Fibroblast of villous mesenchyme (primary cell): ENCODE results near the genes KATNA1 and ULBP3.

- CAGE, long polyA plus RNA = no peak
Observed at GRCh38 chr6:148985036-148986039, 238.5 kb downstream of the UST start.

GRCh38 chr6:149032348-149033001 lies 285.0 kb upstream of the TAB2 start:
- CAGE, long polyA plus RNA = no peak

DNA sequence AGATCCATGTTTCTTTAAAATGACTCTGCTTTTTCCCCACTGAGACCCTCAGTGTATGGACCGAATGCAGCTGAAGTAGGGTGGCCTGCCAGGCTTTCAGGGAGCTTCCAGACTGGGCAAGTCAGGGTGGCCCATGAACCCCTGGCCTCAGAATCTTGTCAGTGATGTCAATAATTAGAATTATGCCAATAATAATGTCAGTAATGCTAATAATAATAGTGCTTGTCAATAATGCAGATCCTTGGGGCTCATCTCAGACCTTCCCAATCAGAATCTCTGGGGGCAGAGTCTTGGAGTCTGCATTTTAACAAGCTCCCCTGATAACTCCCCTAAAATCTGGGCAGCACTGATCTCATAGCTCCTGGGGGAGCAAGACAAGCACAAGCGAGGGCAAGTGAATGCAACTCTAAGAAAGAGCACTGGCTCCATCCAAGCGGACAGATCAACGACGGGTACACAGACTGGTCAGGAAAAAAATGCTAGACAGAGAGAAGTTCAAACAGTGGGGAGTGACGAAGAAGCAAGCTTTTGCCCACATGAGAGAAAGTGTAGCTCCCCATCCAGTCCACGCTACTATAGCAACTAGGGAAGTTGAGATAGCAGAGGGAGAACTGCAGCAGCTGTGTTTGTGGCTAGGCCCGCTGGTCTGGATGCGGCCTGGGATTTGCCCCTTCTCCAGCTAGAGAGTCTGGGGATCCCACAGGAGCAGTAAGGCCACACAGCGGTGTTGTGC lies 59.9 kb upstream of the TAB2 start:
- CAGE, long polyA plus RNA = no peak

DNA sequence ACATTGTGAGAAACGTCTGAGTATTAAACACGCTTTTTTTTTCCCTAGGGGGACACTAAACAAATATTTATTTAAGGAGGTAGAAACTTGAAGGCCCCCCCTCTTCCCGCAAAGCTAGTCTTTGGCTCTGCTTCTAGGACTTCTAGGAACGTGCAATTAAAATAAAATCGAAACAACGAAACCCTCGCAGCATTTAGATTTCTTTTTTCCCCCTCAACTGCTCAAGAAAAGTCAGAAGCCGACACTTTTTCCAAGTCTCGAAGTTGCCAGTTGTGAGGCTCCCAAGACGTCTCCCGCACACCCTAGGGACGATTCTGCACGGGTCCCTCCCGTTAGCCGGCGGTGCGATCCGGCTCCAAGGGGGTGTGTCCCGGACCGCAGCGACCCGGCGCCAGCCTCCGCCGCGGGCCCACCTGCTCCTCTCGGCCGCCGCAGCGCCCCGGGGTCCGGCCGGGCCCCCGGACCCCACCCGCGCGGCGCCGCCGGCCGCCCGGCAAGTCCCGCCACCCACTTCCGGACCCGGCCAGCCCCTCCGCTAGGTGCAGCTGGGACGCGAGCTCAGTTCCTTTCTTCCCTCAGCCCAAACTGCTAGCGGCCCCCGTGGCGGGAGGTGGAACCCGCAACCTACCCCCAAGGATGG lies 796 bp upstream of the TAB2 start:
- CAGE, long polyA plus RNA = no peak

DNA sequence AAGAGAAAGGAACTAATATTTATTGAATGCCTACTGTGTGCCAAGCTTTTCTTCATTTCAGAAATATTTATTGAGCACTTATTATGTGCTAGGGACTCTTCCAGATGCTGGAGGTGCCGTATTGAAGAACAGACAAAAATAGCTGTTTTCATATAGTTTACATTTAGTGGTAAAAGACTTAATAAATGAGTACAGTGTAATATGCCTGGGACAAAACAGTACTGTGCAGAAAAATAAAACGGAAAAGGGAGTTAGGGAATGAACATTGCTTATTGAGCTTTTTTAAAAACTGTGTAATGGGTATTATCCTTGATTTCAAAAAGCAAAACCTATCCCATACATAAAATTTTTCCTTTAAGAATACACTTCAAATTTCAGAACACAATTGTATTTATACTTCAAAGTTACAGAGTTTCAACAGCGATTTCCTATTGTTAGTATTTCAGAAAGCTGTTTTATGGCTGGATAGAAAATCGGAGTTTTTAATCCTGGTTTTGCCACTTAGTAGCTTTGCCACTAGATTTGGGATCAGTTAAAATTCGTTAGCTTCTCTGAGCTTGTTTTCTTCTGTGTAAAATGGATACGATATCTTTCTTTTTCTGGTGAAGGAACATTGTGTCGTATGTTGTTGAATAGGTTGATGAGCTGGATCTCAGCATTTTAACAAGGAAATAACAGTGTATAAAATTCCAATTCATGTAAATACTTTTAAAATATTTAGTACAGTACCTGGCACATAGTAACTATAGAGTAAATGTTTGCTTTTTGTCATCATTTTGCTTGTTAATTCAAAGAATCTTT lies 4.7 kb downstream of the TAB2 start:
- CAGE, long polyA plus RNA = no peak

GRCh38 chr6:149379184-149379554 lies 20.9 kb upstream of the SUMO4 start:
- CAGE, long polyA plus RNA = no peak

DNA sequence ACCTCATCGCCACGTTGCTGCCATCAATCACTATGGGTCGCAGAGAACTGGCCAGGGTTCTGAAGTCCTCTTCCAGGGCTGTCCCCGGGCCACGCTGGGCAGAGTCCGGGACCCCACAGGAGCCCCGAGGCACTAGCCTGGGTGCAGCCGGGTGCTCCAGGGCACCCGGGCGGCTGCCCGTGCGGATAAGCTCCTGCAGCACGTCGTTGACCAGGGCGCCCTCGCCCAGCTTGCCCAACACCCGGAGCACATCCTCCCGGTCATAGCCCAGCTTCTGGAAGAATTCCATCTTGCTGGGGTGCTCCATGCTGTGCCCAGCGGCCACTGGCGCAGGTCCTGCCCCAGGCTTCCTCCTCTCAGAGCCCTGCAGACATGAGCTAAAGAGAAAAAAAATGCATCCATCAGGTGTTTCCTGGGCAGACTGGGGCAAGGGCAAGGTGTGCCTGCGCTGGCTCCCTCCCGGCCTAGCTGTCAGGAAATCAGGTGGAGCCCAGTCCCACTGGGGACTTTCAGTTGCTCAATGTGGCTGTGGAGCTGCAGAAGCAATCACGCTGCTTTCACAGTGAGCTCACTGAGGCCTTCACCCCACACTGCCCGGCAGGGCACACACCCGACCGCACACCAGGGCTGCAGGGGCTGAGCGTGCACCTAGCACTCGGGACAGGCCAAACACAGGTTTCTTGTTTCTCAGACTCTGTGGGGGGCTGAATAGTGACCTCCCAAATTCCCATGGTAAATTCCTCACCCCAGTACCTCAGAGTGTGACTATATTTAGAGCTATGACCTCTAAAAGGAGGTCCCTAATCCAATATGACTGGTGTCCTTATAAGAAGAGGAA lies 10.4 kb downstream of the ZC3H12D start:
- CAGE, long polyA plus RNA = no peak

- CAGE, long polyA plus RNA = no peak
Observed at GRCh38 chr6:149647942-149649059, at the start of gene KATNA1. Gene KATNA1 (minus strand): TSS chr6:149648714.

DNA sequence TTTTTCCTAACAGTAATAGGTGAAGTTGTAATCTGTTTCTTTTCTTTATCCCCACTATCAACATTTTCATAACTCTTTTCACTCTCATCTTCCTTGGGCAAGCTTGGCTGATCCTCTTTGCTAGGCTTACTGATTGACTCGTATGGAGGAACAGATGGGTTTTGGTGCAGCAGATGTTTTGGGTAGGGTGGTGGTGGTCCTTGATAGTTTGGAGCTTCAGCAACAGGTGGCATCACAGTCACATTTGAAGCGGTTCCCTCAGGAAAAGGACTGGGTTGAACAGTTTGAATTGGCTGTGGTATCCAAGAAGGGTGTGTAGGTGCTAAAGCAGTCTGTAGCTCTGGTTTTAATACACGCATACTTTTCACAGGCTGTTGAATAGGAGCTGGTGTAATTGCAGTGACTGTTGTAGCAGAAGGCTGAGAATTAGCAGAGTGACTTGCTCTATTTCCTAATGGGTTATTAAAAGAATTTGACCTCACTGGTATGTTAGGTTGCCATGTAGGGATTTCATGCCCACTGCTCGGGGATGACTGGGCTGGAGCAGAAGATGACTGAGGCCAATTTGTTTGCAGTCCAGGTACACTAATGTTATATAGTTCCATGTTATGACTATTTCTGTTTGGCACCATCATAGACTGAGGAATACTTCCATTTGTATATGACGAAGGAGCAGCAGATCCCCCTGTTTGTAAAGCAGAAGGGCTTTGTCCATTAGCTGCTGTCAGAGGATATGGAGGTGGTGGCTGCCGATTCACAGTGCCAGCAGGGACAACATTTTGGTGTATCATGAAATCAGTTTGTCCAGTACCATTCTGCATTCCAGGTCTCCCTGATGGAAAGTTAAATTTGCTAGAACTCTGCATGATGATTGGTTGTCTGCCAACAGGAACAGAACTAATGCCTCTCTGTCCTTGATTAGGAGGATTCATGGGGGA lies 34.4 kb downstream of the LATS1 start:
- CAGE, long polyA plus RNA = no peak

DNA sequence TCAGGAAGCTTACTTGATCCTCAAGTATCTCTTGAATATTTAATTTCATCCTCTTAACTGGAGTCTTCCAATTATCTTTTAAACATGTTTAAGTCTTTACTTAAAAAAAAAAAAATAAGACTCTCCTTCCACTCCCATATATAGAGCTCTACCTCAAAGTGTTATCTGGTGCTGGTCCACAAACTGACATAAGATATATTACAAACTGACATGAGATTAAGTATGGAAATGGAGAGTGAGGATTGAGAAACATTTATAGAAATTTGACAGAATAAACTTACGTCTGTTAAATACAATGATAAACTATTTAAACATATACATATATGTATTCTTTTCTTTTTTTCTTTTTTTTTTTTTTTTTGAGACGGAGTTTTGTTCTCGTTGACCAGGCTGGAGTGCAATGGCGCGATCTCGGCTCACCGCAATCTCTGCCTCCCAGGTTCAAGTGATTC lies 28.0 kb downstream of the LATS1 start:
- CAGE, long polyA plus RNA = no peak

- CAGE, long polyA plus RNA = no peak
Observed at GRCh38 chr6:149728062-149729152, 10.5 kb upstream of the LATS1 start.

GRCh38 chr6:149897284-149897923 lies 509 bp downstream of the RAET1E start:
- CAGE, long polyA plus RNA = no peak

- CAGE, long polyA plus RNA = no peak
Observed at GRCh38 chr6:149938435-149939175, 3.2 kb upstream of the ULBP2 start.

DNA sequence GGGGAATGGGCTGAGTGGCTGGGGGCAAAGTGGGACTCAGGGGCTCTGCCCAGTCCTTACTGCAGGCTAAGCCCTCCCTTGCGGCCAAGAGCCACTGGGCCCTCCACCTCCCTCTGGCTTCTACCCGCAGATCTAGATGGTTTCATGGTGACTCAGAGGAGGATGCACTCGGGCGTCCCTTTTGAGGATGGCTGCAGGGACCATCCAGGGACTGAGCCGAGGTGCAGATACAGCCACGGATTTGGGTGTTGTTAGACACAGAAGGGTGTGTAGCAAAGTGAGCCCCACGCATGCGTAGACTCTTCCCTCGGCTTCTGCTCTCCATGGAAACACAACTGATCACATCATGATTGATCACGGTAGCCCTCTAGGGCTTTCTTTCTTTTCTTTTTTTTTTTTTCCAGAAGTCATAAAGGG lies 661 bp upstream of the ULBP1 start:
- CAGE, long polyA plus RNA = no peak

DNA sequence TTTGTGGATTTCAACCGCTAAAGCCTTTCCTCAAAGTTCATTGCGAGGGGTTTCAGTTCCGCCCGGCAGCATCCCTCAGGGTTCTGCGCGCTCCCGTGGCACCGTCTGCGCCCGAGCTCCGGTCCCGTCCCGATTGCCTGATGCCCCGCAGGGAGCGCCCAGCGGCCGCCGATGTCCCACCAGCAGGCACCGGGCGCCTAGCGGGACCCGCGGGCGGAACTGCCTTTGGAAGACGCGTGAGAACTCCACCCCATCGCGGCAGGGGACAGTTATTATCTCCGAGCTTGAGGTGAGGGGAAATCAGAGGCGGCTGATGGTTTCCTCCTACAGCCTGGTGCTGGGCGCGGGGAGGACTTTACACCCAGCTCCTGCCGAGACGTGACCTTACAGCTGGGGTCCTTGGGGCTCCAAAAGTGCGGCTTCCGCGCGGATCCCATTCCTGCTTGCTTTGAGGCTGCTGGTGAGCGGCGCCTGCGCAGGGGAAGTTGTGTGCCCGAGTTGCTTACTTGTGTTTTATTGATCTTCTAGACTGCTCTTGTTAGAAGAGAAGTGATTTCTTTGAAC lies 27.1 kb downstream of the ULBP1 start:
- CAGE, long polyA plus RNA = no peak

- CAGE, long polyA plus RNA = no peak
Observed at GRCh38 chr6:150068551-150069696, at the start of gene ULBP3. Gene ULBP3 (minus strand): TSS chr6:150069121.

- CAGE, long polyA plus RNA = no peak
Observed at GRCh38 chr6:150072178-150072672, 3.3 kb upstream of the ULBP3 start.

DNA sequence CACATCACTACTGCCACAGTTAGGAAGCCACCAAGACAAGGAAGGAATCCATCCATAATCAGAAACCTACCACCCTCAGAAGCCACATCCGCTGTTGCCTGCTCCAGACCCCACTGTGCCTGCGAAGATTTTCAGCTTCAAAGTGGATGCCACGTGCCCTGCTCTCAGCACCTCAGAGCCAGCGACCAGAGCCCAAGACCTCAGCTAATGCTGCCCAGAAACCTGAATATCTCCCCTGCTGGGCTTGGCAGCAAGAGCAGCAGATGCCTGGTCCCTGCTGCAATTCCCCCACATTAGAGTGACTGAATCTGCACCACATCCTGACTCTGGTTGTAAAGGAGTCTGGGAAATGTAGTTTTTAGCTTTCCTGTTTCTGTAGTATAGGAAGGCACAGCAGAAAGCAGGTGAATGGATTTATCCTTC lies 10.7 kb upstream of the ULBP3 start:
- CAGE, long polyA plus RNA = no peak

DNA sequence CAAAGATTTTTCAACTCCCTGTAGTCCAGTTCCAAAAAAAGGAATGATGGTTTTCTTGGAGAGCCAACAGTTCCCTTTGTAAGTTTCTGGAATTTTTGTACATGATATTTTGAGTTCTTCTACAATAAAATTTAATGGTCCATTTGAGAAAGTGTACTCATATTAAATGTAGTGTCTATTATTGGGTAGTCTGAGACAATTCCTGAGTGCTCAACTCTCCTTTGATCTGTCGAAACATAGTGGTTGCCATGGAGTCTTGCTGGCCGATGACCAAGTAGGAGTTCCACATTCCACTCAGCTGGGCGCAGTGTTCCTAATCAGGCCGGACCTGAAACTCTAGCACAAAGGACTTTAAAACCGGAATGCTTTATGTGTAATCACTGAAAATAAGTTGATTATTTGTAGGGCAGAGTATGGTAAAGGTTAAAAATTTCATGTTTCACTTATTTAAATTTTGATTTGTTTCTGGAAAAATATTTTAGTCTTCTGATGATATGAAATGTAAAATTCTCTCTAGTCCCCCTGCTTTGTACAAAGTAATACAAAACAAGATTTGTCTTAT lies 68.7 kb downstream of the PLEKHG1 start:
- CAGE, long polyA plus RNA = no peak

DNA sequence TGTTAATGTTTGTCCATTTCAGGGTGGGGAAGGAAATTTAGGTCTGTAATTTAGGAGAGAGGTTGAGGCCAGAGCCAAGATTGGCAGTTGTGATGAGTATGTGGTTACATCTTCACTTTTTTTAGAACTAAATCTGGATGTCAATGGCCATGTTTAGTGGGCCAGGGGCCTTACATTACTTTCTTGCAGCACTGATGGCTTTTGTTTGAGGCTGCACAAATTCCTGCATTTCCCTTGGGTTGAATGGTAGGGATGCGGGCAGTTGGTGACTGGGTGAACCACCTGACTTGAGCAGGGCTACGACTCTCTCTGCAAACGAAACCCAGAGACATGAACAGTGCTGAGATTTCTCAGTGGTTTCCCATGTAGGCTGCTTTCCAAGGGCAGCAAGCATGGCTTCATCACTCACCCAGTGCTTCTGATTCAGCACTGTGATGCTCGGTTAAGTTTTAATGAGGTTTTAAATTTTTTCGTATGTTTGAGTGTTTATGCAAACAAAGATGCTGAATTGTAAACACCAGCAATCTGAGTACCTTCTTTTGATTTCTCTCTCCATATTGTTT lies 127.1 kb downstream of the MTHFD1L start:
- CAGE, long polyA plus RNA = no peak